Cardiac ventricle fibroblast (primary cell): ENCODE measurements around a stretch of chr7.

DNA sequence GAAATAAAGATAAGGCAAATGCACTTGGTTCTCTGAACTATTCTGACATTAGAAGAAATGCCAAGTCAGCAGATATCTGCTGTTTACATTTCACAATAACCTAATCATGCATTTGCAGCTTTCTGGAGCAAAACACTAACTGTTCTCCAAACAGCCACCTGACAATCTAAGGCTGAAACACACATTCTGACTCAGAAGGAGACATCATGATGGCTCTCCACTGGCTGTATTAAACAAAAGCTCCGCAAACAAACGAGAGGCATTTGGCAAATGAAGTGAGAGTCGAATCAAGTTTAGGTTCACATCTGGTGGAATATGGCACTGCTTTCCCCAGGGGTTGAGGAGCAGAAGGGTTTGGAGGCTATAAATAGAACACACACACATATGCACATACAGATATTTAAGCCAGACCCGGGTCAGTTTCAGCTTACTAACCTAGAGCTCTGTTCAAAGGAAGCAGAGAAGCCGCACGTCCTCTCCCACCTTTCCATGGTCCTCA lies 683.0 kb downstream of the MAGI2 start:
- RAMPAGE, long total RNA, result no peak

DNA sequence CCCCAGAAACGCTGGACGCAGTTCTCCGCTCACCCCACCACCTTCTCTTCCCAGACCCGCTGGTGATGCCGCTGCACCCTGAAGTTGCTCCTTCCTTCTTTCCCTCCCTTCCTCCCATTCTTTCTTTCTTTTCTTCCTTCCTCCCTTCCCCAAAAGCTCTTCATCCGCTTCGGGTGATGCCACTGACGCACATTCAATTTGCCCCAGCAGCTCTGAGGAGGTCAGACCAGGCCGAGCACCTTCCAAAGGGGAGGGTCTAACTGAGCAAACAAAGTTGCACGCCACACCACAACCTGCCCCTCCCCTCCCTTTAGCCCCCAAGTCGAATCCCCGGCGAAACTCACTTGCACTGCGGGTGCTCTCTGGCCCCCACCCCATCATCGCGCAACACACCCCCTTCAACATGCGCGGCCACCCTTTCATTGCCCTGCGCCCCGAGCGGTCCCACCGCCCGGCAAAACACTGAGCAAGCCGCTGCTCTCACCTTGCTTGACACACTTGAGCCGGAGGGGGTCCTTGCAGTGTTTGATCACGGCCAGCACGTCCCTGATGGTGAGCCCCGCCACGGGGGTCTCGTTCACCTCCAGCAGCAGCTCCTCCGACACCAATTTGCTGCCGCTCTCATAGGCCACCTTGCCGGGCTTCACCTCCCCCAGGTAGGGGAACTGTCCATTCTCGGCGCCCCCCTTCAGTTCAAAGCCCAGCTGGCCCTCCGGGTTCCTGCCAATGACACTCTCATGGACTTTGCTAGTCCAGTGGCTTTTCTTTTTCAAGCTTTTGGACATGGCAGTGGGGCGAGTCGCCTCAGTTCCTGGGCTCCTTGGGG lies 718 bp downstream of the MAGI2 start:
- RAMPAGE, long total RNA, result no peak

DNA sequence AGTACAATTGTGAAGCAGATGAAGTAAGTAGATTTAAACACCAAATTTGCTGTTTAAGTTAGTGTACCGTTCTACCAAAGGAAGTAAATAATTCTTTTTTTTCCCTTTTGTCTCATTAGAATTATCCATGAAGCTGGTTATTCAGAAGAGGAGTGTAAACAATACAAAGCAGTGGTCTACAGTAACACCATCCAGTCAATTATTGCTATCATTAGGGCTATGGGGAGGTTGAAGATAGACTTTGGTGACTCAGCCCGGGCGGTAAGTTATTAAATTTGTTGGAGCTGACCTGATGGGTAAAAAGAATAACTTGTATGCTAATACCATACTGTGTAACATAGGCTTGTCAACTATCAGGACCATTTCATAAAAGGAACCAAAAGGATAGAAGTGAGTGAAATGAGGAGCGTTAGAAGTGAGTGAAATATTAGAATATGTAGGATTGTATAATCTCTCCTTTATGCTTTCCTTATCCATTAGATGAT lies 54.4 kb downstream of the GNAI1 start:
- RAMPAGE, long total RNA, result no peak

- RAMPAGE, long total RNA, result no peak
Observed at GRCh38 chr7:80244567-80244956, 109.9 kb downstream of the GNAI1 start.

DNA sequence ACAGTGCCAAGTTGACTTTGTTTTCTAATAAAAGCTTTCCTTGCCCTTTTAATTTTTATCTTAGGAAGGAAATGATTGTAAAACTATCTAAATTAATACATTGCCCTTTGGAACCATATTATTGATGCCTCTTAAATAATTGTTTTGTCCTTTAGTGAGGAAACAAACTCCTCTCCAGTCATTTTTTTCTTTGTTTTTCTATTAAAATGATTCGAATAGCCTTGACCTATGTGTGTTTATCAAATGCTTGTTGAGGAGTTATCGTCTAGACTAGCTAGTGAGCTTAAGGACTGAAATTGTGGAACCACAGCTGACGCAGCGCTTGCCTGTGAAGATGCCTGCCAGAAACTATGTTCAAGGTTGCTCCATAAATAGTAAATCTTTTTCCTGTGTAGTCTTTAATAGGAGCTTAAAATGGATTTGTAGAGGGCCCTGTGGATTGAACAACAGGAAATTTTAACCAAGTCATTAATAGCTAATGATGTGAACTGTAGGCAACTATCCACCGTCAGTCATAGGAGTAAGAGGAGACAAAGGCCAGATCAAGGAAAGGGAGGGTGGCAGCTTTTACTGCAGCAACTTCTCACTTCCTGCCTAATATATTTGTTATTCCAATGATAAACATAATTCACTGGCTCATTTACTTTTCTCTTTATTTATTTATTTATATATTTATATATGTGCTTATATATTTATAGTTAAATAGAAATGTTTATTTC lies 145.1 kb downstream of the GNAI1 start:
- RAMPAGE, long total RNA, result no peak

- RAMPAGE, long total RNA, result no peak
Observed at GRCh38 chr7:80744657-80745380, 106.4 kb downstream of the CD36 start.

DNA sequence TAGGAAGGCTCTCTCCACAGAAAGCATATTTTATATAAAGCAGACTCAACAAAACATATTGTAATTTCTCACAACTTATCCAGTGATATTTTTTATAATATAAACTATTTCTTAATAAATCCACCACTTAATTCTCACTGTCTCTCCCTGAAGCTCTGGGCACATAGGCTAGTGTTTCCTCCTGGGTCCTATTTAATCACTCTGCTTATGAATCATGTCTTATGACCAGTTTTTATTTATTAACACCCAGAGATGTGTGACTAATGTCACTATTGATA lies 5.3 kb downstream of the SEMA3E start:
- RAMPAGE, long total RNA, result no peak

- RAMPAGE, long total RNA, result no peak
Observed at GRCh38 chr7:83684723-83685373, 35.9 kb upstream of the SEMA3E start.

DNA sequence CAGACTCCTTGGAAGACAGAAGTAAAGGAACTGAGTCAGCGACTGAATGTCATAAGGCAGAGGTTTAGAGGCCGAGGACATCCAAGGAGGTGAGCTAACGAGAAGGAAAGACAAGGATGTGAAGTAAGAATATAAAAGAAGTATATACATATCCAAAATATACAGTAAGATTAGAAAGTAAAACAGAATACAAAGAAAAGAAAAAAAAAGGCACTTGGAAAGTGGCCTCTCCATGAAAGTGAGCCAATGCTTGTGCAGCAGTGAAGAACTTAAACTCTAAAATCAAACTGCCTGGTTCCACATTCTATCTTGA lies 24.0 kb downstream of the SEMA3D start:
- RAMPAGE, long total RNA, result no peak

GRCh38 chr7:87196056-87196741 lies 23.3 kb downstream of the TMEM243 start:
- RAMPAGE, long total RNA, result no peak

- RAMPAGE, long total RNA, result no peak
Observed at GRCh38 chr7:87344528-87344766, 1.0 kb upstream of the CROT start.

GRCh38 chr7:87464838-87465201 lies 10.7 kb downstream of the ABCB4 start:
- RAMPAGE, long total RNA, result no peak

- RAMPAGE, long total RNA, result no peak
Observed at GRCh38 chr7:88045377-88045788, 111.3 kb downstream of the ADAM22 start.

DNA sequence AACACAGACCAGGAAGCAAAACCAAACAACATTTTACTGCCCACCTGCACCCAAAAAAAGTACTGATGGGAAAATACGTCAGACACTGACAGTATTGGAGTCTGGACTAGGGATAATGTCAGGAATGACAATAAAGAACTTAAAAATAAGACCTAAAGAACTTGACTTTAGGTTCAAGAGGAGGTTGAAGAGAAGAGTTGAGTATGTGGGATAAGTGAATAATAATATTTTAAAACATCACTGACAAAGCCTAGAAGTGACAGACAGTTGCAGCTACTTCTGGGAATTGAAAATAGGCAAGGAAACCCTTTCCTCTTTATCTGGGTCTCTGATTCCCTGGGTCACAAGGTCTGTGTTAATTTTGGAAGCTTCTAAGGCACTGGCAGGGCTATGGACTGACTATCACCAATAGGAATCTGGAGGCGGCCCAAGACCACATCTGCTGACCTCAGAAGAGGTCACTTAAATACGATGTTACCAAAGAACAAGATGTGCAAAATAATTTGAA lies 5.2 kb upstream of the STEAP4 start:
- RAMPAGE, long total RNA, result no peak

DNA sequence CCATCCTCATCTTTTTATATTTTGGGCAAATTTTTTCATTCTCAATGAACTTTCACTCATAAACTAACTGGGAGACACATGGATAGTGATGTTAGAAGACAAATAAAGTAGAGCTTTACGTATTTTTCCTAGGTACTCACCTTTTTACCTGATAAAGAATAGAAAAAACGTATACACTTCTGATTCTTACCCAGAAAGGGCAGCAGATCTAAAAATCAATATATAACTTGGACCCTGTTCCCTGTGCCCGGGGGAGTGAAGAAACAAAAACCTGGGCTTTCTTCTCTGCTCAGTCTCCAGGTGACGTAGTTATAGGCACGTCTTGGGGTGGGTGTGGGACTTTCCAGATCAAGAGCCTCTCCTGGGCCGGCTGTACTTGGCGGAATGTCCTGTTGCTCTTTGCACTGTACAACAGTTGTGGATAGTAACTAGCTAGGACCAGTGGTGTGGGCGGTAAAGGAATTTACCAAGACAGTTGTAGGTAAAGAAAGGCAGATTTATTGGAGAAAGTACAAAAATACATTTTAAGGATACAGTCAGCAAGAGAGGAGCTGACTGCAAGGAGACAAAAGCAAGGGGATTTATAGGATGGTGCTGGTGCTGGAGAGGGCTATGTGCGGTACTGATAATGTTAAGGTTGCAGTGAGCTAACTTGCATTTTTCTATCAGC lies 40.4 kb upstream of the STEAP4 start:
- RAMPAGE, long total RNA, result no peak

- RAMPAGE, long total RNA, result no peak
Observed at GRCh38 chr7:89839932-89840251, 314.4 kb upstream of the STEAP1 start.

GRCh38 chr7:90242913-90243413 lies 2.0 kb upstream of the CFAP69 start:
- RAMPAGE, long total RNA, result no peak

- RAMPAGE, long total RNA, result no peak
Observed at GRCh38 chr7:90461303-90461890, 8.0 kb upstream of the PTTG1IP2 start.

- RAMPAGE, long total RNA, result no peak
Observed at GRCh38 chr7:90696370-90697265, 100.5 kb downstream of the CDK14 start.

GRCh38 chr7:90766684-90767024 lies 170.5 kb downstream of the CDK14 start:
- RAMPAGE, long total RNA, result no peak